AG09319 (cell line): Measurements from ENCODE around the genes BPTF and KPNA2.

DNA sequence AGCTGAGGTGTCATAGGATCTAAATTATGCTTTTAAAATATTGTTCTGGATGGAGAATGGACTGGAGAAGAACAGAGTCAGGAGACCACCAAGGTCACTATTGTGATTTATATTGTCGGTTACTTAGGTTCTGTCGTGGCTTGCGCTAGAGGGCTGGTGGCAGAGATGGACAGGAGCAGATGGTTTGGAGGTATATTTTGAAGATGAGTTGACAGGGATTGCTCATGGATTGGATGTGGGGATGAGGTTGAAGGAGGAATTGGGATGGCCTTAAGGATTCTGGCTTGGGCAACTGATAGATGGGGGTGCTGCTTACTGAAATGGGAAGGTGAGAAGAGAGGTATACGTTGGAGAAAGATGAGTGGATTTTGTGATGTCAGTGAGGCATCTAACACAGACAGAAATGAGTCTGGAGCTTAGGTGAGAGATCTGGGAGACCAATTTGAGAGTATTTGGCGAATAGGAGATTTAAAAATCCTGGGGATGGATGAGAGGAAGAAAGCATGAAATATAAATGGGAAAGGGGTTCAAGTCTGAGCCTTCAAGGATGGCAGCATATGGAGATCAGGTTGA, 82.5 kb upstream of the NOL11 start:
- RRBS = no CpG with 5 or more reads among the region's 5 CpGs

- RRBS = 1% methylated on average over 17 of the region's 69 CpGs
Measured at GRCh38 chr17:67825069-67825637, at the start of gene BPTF. Gene BPTF (plus strand): TSS chr17:67825503.

GRCh38 chr17:67911310-67912517, 84.6 kb downstream of the C17orf58 start:
- RRBS = no CpG with 5 or more reads among the region's 14 CpGs

DNA sequence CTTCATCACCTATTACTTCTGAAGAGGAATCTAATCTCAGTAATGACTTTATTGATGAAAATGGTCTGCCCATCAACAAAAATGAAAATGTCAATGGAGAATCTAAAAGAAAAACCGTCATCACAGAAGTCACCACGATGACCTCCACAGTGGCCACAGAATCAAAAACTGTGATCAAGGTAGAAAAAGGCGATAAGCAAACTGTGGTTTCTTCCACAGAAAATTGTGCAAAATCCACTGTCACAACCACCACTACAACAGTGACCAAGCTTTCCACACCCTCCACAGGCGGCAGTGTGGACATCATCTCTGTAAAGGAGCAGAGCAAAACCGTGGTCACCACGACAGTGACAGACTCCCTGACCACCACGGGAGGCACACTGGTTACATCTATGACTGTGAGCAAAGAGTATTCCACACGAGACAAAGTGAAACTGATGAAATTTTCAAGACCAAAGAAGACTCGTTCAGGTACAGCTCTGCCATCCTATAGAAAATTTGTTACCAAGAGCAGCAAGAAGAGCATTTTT, 83.7 kb downstream of the C17orf58 start:
- RRBS = no CpG with 5 or more reads among the region's 9 CpGs

DNA sequence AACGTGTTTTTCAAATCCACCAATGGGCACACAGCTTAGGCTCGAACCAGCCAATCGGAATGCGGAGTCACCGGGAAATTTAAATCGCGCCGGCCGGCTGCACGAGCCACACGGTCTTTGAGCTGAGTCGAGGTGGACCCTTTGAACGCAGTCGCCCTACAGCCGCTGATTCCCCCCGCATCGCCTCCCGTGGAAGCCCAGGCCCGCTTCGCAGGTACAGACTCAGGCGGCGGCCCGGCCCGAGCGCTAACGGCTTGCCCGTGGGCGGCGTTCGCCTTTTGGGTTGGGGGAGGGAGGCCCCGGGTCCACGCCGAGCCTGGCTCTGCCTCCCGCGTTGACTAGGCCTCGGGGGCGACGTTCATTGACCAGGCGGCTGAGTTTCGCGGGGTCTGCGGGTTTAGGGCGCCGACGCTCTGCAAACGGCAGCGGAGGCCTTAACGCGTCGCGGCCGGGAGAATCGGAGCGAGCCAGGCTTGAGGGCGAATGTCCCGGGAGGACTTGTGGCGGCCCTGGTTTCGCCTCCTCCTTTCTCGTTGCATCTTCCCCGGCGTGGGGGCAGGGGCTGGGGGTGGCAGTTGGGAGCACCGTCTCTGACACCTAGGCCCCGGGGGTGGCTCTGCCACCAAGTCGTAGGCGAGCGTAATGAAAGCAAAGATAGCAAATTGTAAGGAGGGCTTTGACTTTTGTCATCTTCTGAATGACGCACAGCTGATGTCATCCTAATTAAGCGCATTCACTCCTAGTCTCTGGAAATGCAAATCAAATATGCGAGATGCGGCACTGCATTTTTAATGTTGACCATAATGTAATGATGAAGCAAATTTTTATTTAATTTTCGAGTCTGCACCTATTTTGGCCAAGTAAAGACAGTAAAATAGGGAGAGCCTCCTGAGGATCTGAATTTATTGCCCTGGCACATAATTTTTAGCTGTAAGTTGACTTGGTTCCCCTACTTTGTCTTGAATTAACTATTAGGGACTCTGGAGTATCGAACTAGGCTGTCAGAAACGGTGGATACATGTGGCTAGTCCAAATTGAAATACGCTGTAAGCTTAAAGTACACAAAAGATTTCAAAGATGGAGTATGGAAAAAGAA, at the start of gene KPNA2:
TSS of gene KPNA2 (plus strand) at position 109 of the 1,096 bp plus-strand sequence.
- RRBS = under 1% methylated on average over 21 of the region's 74 CpGs

- RRBS = no CpG with 5 or more reads among the region's 9 CpGs
Measured at GRCh38 chr17:68053232-68054171, 18.0 kb downstream of the KPNA2 start.

DNA sequence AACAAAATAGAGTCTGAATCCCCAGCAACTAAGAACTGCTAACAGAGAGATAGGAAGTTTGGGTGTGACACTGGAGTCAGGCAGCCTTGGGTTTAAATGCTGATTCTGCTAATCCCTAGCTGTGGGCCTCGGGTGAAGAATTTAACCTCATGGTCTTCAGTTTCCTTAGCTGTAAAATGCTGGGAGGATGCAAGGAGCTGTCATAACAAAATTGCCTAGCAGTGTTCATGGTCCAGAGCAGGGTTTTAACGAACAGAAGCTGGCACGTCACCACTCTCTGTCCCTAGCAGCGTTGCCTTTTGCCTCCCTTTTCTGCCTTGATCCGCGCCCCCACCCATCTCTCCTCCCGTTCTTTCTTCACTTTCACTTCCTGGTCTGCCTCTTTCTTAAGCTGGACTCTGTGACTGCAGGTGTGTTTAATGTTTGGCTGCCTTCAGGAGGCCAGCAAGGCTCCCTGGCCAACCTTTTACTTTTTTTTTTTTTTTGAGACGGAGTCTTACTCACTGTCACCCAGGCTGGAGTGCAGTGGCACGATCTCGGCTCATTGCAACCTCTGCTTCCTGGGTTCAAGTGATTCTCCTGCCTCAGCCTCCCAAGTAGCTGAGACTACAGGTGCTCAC, 50.5 kb downstream of the KPNA2 start:
- RRBS = no CpG with 5 or more reads among the region's 10 CpGs

DNA sequence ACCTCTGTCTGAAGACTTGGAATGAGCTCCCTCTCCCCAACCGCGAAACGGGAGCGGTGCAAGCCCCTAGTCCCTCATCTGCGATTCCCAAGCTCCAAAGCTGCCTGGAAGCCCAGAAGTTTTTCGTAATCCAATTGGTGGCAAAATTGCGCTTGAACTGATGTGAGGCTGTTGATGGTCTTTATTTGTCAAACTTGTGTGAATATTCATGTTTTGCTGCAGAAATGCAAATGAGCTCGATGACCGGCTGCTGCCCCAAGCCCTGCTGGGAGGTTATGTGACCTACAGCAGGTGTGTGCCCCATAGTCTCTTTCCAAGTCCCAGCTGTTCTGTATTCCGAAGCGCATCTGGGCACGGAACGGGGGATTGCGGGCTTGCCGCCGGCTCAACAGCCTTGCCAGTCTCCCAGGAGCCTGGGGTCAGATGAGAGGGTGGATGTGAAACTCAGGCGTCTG, 48.1 kb upstream of the AMZ2 start:
- RRBS = no CpG with 5 or more reads among the region's 17 CpGs

DNA sequence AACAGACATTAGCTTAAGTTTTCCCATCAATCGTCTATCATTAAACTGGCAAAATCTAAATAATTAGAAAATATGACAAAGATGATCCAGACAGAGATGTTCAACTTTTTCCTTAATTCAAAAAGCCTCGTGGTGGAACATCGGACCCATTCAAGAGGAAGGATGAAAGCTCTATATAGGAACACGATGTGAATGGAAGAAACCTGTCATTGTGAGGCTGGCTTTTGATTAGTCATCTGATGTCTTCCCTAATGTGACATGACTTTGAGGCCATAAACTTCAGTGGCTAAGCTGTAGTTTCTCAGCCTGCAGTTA, 1.0 kb downstream of the AMZ2 start:
- RRBS = no CpG with 5 or more reads among the region's 4 CpGs

DNA sequence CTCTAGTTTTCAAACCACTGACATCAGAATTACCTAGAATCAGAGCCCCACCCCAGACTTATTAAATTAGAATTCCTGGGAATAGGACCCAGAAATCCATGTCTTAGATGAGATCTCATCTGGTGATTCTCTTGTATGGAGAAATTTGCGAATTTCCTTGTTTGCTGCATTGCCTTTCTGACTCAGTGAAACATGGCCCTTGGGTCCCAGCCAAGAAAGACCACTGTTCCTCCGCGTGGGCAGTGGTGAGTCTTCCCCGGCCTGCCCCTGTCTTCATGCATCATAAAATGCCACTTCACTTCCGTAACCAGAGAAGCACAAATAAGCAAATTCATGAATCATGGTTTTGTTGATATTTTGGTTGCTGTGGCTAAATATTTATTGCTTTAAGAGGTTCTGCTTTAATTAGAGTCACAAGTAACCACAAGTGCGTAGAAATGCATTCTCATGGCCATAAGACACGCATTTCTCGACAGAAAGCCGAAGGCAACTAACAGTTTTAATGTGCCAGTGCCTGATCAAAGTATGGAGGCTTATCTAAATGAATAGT, 76.3 kb downstream of the WIPI1 start:
- RRBS = no CpG with 5 or more reads among the region's 9 CpGs

DNA sequence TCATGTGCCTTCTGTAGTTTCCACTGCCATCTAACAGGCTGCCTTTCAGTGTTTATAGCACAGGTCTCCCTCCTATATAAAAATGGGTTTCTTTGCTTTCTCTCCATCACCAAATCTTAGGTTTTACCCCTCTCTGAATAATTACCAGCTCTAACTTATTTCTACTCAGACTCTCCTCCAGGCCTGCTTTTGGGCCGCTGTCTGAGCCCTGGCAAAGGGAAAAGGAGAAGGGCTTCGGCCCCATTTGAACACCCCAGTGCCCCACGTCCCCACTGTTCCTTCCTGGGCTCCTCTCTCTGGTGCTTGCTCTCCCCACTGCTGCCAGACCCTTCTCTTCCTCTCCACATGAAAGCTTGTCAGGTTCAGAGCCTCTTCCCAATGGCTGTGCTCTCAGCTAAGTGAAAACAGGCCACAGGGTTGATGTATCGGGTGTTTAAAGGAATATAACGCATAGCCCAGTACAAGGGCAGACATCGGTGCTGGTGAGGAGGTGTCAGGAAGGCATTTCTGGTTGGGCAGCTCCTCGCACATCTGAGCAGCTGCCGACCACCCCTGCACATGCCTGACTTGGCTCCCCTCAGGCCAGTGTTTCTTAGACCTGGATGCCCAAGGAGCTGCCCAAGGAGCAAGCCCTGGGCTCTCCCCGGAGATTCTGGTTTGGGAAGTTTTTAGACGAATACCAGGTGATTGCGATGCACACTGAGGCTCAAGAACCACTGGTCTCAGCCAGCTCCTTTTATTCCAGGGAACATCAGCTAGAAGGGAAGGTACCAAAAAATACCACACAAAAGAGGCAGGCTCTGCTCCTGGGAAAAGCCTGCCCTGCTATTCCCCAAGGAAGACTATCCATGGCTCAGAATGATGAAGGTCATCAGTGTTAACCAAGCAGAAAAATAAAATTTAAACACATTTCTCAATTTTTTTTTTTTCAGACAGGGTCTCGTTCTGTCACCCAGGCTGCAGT, 11.7 kb downstream of the WIPI1 start:
- RRBS = no CpG with 5 or more reads among the region's 12 CpGs

DNA sequence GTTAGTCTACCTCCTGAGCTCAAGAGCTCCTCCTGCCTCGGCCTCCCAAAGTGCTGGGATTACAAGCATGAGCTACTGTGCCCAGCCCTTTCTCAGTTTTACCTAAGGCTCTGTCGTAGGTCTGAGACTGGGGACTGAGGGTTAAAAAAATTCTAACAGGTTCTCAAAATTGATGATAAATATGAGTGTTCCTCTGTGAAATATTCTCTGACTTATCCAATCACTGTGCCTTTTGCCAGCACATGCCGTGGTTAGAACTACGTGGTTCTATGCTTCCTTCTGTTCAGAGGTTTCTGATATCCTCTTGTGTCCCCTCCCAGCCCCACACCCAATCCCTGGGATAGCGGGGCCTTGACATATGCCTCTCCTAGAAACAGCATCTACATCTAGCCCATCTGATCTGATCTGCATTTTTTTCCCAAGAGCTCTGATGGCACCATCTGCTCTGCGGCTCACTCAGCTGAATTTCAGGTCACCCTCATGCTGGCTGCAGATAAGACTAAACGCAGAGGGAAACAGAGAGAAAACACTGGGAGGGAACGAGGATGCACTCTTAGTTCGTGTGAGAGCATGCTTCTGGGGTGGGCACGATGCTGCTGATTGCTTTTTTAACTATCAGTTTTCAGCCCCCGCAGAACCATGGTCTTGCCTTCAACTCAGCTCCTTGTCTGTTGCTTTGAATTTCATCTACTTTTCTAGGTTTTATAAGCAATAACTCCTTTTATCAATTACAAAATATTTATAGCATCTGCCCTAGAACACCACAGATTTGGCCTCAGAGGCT, 10.7 kb downstream of the WIPI1 start:
- RRBS = no CpG with 5 or more reads among the region's 11 CpGs

GRCh38 chr17:68455356-68455797, 1.9 kb downstream of the WIPI1 start:
- RRBS = no CpG with 5 or more reads among the region's 4 CpGs

- RRBS = no CpG with 5 or more reads among the region's 9 CpGs
Measured at GRCh38 chr17:68522567-68523050, 10.4 kb downstream of the PRKAR1A start.

- RRBS = no CpG with 5 or more reads among the region's 16 CpGs
Measured at GRCh38 chr17:68539259-68540007, 27.2 kb downstream of the PRKAR1A start.

DNA sequence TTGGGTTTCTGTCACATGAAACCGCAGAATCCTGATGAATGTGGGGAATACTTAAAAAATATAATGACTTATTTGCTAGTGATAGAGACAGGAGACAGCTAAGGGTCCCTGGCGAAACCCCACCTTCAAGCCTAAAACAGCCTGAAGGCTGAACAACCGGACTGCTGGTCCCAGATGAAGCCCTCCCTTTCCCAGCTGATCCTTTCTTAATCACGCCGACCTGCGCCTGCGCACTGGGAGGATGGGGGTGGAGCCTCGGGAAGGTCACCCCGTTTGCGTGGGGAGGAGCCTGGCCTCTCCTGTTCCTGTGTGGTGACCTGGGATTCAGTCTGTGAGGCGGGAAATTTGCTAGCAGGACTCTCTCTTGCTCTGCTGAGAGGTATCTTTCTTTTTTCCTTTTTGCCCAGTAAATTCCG, 9.7 kb downstream of the FAM20A start:
- RRBS = no CpG with 5 or more reads among the region's 12 CpGs

DNA sequence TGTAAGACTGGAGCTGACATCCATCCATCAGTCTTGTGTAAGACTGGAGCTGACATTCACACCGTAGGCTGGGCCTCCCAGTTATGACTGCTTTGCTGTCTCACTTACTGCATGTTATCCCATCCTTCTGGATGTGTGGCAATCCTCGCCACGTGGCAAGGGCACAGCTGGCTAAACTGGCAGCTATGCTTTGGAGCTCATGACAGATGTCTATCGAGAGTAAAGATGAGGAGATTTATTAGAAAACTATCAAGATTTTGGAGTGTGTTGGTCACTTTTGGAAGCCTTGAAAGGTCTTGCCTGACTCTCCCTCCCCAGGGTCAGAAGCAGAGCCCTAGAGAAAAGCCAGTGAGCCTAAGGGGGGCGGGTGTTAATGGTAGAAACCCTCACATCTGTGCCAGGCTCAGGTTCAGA, 115.0 kb downstream of the ABCA8 start:
- RRBS = no CpG with 5 or more reads among the region's 5 CpGs

- RRBS = no CpG with 5 or more reads among the region's 1 CpG
Measured at GRCh38 chr17:69090824-69091374, 30.2 kb upstream of the ABCA9 start.

DNA sequence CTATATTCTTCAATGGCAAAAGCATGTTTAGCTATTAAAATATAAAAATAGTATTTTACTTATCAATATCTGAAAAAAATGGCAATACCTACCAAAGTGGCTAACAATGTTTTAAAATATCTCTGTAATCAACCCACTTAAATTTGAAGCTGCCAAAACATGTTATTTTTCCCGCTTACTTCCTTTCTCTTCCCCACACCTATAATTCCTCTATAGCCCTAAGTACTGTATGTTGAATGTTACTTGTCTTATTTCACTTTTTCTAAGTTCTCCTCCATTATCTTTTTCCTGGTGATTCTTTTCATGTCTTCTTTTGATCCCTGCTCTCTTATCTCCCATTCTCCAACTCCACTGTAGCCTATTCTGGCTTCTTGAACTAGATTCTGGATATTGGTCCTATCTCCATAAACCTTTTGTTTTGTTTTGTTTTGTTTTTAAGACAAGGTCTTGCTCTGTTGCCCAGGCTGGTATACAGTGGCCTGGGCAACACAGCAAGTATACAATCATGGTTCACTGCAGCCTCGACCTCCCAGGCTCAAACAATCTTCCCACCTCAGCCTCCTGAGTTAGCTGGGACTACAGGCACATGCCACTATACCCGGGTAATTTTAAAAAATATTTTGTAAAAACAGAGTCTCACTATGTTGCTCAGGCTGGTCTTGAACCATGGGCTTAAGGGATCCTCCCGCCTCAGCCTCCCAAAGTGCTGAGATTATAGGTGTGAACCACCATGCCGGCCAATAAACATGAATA, 19.8 kb upstream of the ABCA10 start:
- RRBS = no CpG with 5 or more reads among the region's 5 CpGs

DNA sequence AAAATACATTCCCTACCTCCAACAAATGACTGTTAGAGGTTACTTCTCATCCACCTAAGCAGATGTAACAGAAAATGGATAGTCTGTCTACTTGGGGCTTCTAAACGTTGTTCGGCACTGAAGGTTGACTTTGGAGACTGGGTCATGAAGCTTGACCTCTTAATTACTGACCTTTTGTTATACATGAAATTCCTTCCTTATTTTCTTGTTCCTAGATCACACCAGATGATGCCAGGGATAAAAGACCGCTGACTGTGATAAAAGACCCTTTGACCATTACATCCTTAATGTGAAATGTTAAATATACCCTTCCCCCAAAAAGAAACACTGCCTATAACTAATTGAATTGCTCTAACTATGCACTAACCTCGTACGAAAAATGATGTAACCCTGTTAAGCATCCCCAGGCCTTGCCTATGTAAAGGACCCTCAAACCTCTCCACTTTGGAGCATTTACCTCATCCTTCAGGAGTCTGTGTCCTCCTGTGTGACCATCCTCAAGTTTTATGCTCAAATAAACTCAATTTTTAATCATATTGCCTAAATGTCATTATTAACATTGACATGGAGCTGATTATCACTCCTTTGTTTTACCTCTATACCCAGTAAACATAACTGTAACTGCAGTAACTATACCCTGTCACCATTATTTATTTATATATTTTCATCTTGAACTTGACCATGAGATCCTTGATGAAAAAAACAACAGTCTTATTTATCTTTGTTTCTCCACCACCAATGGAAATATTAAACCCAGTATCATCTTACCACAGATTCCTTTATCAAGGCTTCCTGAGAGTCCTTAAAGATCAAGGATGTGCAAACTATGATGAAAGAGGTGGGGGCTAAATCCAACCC, 3.7 kb downstream of the ABCA5 start:
- RRBS = no CpG with 5 or more reads among the region's 5 CpGs